ENCODE measurements around a stretch of chr7.

GRCh38 chr7:5226866-5227578, 37.0 kb downstream of the WIPI2 start:
- PRO-cap = no peak

DNA sequence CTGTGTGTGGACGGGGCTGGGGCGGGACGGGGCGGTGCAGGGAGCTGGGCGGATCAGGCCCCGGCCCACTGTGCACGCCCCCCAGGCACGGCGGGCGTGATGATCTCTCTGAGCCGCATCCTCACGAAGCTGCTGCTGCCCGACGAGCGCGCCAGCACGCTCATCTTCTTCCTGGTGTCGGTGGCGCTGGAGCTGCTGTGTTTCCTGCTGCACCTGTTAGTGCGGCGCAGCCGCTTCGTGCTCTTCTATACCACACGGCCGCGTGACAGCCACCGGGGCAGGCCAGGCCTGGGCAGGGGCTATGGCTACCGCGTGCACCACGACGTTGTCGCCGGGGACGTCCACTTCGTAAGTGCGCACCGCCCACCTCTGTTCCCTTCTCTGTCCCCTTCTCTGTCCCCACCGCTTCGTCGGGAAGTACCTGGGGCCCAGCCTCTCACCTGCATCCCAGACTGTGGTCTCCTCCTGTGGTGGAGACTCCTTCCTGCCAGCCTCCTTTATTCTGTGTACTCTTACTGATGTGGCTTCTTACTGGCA, 14.2 kb downstream of the SLC29A4 start:
- PRO-cap = unidirectional peak, plus-strand start at position 163 of the sequence

- PRO-cap = no peak
Measured at GRCh38 chr7:5362662-5363085, 61.0 kb downstream of the TNRC18 start.

- PRO-cap = no peak
Measured at GRCh38 chr7:5377104-5377573, 46.5 kb downstream of the TNRC18 start.

- PRO-cap = no peak
Measured at GRCh38 chr7:5527981-5528797, 2.2 kb downstream of the ACTB start.

DNA sequence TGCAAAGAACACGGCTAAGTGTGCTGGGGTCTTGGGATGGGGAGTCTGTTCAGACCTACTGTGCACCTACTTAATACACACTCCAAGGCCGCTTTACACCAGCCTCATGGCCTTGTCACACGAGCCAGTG, 1.7 kb downstream of the ACTB start:
- PRO-cap = no peak

DNA sequence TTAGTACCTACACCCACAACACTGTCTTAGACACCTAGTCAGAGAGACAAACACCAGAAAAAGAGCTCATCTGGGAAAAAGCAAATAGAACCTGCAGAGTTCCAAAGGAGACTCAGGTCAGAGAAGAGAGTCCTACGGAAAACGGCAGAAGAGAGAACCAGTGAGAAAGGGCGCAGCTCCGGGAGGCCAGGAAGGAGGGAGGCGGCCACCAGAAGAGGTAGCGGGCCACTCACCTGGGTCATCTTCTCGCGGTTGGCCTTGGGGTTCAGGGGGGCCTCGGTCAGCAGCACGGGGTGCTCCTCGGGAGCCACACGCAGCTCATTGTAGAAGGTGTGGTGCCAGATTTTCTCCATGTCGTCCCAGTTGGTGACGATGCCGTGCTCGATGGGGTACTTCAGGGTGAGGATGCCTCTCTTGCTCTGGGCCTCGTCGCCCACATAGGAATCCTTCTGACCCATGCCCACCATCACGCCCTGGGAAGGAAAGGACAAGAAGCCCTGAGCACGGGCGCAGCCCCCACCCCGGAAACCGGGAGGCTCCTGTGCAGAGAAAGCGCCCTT, 1.4 kb downstream of the ACTB start:
- PRO-cap = no peak

DNA sequence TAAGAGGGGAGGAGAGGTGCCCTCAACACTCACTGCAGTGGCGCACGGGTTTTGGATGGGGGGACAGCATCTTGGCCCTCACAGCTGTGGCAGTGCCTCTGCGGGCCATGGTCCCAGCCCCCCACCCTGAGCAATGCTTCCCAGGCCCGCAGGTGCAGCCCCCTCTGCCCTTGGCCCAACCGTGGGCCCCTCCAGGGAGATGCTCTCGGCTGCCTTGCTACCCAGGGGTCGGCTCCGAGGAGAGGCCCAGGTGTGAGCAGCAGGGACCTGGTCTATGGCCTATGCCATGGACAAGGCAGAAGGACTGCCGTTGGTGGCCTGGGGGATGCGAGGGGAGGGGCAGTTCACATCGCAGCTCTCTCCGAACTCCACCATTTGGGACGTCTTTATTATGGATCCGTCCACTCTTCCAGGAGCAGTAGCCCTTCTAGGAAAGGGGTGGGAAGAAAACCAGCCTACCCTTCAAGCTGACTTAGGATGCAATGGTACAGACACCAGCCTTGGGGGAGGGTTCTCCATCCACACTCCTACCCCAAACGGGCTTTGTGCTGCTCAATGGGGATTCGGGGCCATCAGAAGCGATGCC, 29.8 kb downstream of the FSCN1 start:
- PRO-cap = no peak

DNA sequence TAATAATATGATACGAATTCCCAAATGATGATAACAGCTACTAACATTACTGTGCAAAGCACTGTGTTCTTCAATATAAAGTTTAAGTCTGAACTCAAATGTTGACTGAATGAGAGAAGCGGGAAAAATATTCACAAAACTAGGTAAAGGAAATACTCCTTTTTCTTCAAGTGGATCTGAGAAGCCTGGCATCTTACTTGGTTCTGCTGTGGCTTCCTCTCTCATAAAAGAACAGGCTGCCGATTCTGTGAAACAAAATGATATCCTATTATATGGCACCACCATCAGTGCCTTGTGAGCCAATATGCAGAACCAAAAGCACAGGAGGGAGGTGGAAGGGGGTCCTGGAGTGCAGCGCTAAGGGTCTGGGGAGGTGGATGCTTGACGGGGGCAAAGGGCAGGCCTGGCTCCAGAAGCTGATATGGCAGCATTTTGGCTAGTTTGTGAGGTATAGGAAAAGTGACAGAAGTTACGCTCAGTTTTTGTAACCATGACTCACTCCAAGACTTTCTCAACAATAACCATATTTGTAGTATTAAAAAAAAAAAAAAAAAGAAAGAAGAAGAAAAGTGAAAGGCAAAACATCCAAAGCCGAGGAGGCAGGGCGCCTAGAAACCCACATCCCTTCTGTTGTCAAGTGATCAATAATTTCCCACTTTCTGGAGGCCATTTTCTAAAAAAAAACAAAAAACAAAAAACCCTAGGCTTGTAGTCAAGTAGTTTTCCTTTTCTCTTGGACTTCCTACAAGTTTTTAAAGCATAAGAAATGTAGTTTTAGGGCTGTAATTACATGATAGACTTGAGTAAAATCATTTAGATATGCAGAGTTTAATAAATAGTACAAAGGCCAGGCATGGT, 92.4 kb downstream of the RNF216 start:
- PRO-cap = no peak

- PRO-cap = no peak
Measured at GRCh38 chr7:5712557-5713022, 68.9 kb downstream of the RNF216 start.

DNA sequence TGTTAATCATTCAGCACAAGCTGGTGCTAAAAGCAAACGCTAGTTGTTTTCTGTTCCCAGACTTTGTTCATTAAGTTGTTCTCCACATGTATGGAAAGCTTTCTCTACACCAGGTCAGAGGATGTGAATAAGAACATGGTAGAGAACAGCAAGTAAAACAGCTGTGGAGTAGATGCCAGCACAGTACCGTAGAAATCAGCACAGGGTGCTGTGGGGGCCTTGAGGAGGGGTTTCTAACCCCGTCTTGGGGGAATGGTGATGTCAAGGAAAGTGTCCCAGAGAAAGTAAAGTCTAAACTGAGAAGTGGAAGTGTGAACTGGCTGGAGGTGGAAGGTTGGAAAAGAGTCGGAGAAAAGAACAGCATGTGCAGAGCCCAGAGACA, 4.1 kb downstream of the USP42 start:
- PRO-cap = no peak

- PRO-cap = no peak
Measured at GRCh38 chr7:6398601-6399310, 24.4 kb downstream of the RAC1 start.

GRCh38 chr7:6623813-6624293, 8.4 kb downstream of the ZNF853 start:
- PRO-cap = no peak

GRCh38 chr7:6990831-6991686, 165.0 kb upstream of the CCZ1B start:
- PRO-cap = no peak

DNA sequence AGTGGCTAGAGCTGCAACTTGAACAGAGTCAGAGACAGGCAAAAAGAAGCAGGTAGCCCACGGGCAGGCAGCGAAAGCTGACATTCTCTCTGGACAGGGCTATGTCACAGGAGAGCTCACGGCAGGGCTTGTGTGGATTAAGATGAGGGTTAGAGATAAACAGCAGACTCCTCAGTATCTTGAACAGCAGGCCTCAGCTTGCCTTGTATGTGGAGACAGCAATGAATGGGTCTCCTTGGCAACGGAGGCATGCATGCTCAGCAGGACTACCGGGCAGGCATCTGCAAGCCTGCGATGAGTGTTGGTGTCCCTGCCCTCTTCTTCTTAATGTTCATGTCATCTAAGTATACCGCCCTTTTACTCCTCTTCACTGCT, 82.0 kb upstream of the C1GALT1 start:
- PRO-cap = no peak

GRCh38 chr7:7184638-7185363, 2.5 kb downstream of the C1GALT1 start:
- PRO-cap = no peak

- PRO-cap = no peak
Measured at GRCh38 chr7:7512937-7513242, 22.8 kb downstream of the COL28A1 start.

GRCh38 chr7:7772209-7773047, 54.0 kb upstream of the RPA3 start:
- PRO-cap = no peak

GRCh38 chr7:8115348-8115802, 146.6 kb downstream of the ICA1 start:
- PRO-cap = no peak

DNA sequence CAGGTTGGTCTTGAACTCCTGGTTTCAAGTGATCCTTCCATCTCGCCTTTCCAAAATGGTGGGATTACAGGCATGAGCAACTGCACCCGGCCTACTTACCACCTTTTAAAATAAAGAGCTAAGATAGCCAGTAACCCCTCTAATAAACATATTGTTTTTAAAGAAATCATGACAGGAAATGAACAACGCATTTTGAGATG, 221.3 kb downstream of the NDUFA4 start:
- PRO-cap = no peak

All from NALM6 (cell line).